Mononuclear cell (primary cell): ENCODE measurements around the gene RNF146.

DNA sequence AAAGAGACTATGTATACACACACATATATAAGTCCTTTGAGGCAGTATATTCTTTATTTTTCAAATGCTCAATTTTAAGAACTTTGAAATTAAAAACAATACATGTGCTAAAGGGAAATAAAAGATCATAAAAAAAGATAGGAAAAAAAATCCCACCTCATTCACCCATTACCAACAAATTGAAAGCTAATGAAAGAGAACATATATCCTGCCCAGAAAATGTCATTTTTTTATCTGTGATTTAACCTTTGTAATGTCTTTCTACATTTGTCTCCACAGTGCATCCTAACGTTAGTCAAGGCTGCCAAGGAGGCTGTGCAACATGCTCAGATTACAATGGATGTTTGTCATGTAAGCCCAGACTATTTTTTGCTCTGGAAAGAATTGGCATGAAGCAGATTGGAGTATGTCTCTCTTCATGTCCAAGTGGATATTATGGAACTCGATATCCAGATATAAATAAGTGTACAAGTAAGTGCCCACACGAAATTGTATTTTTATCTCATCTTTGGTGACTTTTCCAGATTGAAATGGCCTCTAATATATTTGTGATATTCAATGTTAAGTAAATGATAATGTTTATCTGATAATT, 30.0 kb downstream of the RSPO3 start:
- RRBS = no CpG with 5 or more reads among the region's 3 CpGs

- RRBS = no CpG with 5 or more reads among the region's 1 CpG
Measured at GRCh38 chr6:127215792-127216473, 50.7 kb upstream of the RNF146 start.

- RRBS = 2% methylated on average over 33 of the region's 49 CpGs
Measured at GRCh38 chr6:127266143-127267005, at the start of gene RNF146. Gene RNF146, plus strand, starts transcription at chr6:127266864.

DNA sequence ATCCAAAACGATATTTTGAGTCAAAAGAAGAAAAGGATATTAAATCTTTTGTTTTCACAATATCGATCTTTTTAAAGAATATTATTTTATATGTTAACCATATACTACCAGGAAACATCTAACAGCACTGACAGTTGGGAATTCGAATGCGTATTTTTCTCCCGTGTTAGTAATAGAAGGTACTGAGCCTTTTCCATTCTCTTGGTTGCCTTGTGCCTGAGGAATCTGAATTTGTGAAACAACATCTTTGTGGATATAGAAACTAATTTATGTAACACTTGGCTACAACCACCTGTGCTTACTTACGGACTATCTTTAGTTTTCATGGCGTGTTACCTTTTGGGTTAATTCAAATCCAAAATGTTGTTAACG, 2.2 kb downstream of the RNF146 start:
- RRBS = no CpG with 5 or more reads among the region's 8 CpGs

GRCh38 chr6:127514605-127515342, 55.6 kb upstream of the KIAA0408 start:
- RRBS = 14% methylated on average over 8 of the region's 40 CpGs

DNA sequence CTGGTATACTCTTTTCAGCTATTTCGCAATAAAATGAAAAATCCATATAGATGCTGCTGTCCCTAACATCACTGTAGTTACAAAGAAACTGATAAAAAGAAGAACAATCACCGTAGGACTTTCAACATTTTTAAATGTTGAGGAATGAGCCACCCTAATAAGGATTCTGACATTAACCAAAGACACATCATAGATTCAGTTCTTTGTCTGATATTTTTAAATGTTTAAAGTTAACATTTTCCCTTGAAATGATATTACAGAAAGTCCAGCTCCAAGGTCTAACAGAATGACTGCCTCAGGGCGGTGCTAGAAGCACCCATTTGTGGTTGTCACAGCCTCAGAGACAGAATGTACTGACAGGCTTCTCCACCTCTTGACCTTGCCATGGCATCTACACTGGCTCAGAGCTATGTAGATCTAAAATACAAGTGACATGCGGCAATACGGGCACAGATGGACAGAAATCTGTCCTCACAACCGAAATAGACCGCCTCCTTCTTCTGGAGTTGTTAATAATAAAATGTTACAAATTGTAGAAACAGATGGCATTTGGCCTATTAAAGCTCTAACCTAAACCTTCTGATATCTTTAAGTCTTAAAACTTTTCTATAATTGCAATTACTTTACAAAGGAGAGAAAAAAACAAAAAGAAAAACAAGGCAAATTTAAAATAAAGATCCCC, 167.2 kb upstream of the THEMIS start:
- RRBS = no CpG with 5 or more reads among the region's 7 CpGs

DNA sequence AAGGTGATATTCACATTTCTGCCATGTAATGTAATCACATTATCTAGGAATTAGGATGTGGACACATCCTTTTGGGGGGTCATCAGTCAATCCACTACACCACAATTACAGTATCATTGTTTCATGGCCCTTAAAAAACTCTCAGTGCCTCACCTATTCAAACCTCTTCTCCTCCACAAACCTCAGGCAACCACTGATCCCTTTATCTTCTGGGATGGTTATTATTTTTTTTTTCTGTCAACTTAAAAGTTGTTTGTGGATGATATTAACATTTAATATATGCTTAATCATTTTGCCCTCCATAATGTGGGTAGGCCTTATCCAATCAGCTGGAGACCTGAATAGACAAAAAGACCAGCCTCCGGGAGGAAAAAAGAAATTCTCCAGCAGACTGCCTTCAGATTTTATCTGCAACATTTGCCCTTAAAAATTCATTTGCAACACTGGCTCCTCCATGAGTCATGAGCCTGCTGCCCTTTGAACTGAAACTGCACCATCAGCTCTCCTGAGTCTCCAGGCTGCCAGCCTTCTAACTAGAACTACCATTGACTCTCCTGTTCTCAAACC, 223.7 kb upstream of the THEMIS start:
- RRBS = no CpG with 5 or more reads among the region's 1 CpG

DNA sequence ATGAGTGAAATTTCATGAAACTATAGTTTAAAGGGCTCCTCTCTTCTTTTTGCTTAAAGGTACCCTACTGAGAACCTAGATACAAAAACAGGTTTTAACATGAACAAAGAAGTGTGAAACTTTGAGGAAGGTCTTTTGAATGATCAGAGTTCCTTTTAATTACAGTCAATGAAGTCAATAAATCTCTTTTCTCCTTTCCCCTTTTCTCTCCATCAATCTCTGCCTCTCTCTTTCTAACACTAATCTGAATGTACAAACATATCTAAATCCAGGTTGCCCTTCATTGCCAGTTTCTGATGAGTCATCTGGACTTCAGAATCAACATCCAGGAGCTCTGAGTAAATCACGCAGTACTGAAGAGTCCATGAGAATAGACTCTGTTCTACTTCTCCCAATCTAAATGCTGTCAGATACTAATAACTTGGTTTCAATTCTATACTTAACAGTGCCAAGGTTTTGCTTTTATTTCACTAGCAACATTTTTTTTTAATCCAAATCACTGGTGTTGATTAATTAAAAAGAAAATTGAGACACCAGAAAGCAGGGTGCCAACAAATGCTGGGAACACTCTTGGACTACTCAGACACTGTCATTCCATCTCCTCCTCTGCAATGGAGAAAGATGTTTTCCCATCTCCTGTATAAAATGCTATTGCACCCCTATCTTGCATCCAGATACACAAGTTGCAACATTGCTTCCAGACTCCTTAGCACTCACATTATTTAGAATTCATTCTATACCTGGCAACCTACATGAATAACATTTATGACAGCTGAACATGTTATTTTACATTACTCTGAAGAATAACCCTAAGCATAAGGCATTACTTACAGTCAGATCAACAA, 238.8 kb upstream of the THEMIS start:
- RRBS = no CpG with 5 or more reads among the region's 1 CpG

DNA sequence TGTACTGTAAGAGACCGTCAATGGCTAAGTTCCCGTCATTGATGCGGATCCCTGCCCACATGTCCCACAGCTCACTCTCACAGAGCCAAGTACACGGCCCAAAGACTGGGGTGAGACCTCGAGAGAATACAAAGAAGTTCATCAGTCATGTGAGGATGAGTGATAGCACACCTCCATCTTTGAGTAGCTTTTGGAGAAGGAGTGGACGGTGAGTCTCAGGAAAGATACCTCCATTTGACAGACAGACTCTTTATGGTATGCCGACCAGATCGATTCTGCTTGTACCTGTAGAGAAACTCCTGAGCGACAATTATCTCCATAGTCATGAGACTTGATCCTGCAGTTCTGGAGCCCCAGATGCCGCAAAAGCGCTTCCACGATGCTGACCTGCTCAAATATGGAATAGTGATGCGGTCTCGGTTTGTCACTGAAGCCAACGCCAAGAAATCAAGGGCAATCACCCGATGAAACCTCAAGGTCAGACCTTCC, 46.3 kb downstream of the LAMA2 start:
- RRBS = no CpG with 5 or more reads among the region's 16 CpGs

DNA sequence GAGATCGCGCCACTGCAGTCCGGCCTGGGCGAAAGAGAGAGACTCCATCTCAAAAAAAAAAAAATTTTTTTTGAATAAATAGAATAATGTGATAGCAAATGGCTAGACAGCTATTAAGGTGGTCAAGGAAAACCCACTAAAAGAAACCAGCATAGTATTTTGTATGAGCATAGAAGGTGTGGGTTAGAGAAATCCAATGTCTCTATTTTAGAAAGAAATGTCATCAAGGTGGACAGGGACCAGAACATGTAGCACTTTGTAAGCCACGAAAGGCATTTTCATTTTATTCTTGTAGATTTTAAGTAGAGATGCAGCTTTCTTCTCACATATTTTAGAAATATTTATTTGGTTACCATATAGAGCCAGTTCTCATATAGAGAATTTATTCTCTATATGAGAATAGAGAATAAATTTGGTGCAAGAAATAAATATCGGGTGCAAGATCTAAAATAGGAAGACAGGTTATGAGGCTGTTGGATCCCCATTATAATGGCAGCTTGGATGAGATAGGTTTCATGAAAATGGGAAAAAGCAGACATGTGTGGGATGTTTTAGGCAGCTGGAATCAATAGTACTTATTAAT, 130.5 kb downstream of the LAMA2 start:
- RRBS = no CpG with 5 or more reads among the region's 6 CpGs

GRCh38 chr6:129490947-129491806, 218.8 kb downstream of the ARHGAP18 start:
- RRBS = no CpG with 5 or more reads among the region's 9 CpGs

DNA sequence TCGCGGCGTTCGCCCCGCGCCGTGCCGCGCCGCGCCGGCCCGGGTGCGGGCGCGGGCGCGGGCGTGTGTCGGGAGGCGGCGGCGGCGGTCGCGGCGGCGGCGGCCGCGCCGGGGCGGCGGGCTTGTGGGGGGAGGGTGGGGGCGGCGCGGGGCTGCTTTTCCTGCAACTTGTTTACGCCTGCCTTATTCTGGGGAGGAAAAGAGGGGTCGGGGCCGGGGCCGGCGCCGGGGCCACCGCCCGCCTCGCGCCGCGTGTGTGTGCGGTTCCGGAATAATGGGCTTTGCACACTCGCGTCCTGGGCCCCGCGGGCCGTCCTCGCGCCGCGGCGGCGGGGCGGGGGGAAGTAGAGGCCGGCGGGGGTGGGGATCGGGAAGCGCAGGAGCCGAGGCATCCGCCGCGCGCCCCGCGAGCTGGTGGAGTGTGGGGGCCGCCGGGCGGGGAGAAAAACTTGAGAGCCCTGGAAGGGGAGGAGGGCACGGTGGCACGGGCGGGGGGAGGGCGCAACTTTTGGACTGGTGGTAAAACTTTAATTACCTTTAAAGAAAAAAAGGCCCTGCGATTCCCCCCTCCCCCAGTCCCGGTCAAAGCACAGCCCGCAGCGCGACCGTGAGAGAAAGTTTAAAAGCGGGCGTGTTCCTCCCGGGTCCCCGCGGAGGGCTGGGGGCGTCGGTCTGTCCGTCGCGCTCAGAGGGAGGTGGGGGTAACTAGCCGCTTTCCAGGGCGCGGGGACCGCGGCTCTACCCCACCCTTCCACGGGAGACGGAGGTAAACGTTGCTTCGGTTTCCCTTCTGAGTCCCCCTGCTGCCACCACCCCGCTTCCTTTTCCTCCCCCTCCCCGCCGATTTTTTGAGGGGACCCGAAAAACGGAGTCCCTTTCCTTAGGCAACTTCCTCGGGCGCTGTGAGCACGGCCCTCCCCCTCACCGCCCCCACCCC, 1.8 kb downstream of the L3MBTL3 start:
- RRBS = 1% methylated on average over 71 of the region's 115 CpGs

DNA sequence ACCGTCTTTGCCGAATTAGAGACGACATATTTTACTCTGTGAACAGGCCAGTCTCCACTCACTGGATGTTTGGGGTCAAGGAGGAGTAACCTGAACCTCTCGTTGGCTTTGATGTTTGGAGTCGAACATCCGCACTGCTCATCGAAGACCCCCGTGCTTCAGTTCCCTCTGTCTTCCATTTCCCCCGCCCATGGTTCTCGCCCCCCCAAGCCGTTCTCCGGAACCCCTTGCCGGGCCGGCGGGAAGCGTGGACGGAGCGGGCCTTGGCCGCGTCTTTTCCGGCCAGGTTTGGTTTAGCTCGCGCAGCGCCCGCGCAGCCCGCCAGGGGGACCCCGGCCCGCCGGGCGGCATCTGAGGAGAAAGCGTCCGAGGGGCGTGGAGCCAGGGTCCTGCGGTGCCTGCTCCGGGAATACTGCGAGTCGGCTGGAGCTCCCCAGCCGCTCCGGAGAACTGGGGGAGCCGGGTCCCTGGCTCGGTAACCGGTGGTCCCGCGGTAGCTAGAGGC, 617 bp upstream of the TMEM200A start:
- RRBS = 1% methylated on average over 28 of the region's 45 CpGs

GRCh38 chr6:130852668-130853234, 25.5 kb downstream of the SMLR1 start:
- RRBS = no CpG with 5 or more reads among the region's 5 CpGs

GRCh38 chr6:131013323-131013841, 49.7 kb downstream of the EPB41L2 start:
- RRBS = no CpG with 5 or more reads among the region's 1 CpG

DNA sequence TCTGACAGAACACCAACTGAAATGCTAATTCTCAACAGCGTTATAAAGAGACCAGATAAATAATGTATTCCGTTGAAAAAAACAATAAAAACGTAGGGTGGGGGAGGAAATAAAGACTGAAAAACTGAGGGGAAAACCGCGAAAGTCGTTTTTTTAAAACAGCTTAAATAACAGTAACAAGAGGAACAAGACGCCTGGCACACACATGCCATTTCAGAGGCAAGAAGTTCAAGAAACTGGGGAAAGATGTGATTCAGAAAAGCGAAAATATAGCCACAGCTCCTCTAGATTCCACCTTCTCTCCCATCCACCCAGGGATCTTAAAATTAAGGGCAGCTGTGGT, 1.3 kb downstream of the EPB41L2 start:
- RRBS = no CpG with 5 or more reads among the region's 8 CpGs

DNA sequence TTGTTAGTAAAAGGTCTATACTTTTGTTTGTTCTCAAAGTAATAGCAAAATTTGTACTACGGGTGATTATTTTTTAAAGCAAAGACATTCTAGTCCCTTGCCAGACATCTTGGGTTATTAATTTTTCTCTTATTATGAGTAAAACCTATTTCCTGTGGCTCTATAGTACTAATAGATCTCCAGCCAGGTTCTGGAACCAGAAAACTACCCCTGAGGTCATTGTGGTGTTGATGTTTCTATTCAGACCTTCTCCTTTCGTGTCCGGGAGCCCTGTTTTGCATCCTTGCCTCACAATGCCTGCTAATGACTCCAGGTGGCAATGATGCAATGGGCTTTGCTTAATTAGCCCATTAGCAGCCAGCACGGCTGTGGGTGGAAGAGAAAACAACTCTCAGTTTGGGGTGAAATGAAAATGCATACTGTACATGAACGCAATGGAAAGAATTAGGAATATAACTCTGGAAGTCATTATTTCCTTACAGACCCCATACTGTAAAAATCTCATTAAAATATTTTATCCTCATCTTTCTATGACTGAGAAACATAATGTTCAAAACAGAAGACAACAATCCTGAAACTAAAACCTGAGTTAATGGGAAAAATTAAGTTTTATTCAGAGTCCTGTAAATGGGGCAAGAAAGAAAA, 62.9 kb upstream of the ARG1 start:
- RRBS = no CpG with 5 or more reads among the region's 5 CpGs

- RRBS = no CpG with 5 or more reads among the region's 5 CpGs
Measured at GRCh38 chr6:131548041-131549059, 24.7 kb upstream of the ARG1 start.